Glomerular endothelial cell (primary cell): ENCODE measurements around a stretch of chr2.

GRCh38 chr2:5673471-5674306 is 18.5 kb upstream of the SOX11 start:
- RAMPAGE, long total RNA, result no peak

DNA sequence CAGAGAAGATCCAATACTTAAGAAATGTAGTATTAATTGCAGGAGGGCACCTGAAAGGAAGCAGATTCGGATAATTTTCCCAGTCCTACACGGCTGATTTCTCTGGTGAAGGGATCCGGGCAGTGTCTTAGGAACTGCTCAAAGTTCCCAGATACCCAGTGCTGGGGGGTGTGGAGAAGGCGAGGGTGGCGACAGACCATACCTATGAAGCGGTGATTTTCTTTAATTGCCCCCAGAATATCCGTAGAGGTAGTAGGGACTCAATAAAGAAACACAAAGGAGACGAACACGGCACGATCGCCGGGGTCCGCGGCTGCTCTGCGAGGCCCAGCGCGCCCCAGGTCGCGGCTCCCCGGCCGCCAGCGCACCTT is 1.4 kb upstream of the SOX11 start:
- RAMPAGE, long total RNA, result no peak

GRCh38 chr2:5776973-5777612 is 84.9 kb downstream of the SOX11 start:
- RAMPAGE, long total RNA, result no peak

DNA sequence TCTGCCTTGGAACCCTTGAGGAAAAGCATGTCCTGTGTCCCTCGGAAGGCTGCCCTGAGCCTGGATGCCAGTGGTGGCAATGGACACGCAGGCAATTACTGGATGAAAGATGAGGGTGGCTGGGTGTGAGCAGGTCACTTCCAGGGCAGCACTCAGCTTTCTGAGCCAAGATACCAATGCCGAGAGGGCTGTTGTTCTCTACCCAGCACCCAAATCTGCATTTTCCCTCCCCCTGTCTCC is 234.7 kb downstream of the SOX11 start:
- RAMPAGE, long total RNA, result no peak

DNA sequence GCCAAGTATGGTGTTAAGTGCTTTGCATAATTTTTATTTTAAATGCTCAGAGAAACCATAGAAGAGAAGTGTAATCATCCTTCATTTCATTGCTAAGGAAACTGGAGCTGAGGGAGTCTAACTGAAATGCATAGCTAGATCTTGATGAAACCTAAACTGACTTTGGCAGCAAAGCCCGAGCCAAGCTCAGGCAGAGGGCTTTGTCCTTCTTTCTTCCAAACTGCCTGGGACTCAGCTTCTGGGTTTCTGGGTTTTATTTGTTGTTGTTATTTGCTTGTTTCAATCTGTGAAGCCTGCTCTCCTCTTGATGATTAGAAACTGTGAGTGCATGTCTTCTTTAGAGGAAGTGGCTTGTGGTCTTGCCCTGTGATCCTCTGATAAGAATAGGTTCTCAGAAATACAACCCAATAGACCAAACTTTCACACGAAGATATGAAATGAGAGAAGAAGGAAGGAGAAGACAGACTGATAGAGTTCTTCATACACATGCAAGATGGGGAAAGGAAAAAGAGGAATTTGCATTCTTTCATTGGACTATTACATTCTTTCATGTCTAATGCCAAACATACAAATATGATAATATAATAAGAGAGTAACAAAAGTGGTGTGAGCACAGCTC is 7.5 kb upstream of the RNF144A start:
- RAMPAGE, long total RNA, result no peak

GRCh38 chr2:7031338-7032046 is 114.3 kb downstream of the RNF144A start:
- RAMPAGE, long total RNA, result no peak

DNA sequence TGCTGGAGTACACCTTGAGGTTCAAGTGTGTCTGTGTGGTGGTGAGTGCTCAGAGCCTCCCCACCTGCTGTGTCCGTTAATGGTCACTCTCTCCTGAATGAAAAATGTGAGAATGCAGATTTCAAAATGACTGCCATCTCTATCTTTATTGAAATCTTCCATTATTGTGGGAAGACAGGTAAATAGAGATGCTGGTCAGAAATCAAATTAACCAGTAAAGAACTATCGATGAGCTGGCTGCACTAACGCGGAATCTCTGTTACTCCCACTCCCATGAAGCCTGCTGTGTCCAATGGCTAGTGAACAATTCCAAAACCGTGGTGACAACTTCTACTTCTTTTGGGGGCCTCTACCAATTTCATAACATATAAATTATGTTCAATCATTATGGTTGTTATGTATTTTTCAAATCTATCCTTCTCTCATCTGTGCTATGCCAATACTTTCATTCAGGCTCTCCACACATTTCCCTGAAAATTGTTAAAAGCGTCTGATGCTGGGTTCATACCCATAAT is 646.7 kb downstream of the RNF144A start:
- RAMPAGE, long total RNA, result no peak

GRCh38 chr2:7722247-7722913 is 805.2 kb downstream of the RNF144A start:
- RAMPAGE, long total RNA, result no peak

DNA sequence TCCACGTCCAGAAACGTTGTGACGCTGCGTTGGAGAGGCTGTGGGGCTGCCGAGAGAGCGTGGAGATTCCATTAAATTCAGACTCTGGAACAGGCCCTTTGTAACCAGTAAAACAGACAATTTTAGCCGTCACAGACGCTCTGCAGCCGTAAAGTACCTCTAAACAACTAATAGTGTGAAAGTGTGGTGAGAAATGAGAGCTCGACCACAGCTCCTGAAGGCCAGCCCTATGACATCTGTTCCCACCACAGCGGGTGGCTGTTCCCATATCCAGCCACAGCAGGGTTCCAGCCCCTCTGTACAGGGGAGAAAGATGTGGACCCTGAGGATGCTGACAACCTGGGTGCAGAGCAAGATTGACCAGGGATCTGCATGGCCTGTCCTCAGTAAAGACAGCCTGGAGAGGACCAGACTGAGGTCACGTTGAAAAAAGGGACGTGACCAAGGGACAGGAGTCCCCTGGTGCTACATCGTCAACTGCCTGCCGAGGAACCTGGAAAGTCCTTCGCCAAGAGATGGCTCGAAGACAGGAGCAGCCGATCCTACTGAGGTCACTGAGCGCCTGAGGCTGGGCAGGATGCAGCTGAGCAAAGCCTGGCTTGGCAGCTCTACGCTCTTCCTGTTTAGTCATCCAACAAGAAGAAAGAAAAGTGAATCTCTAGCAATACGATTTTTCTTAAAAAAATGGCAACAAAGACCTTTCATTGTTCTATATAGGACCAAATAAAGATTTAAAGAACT is 831.6 kb downstream of the RNF144A start:
- RAMPAGE, long total RNA, result no peak

DNA sequence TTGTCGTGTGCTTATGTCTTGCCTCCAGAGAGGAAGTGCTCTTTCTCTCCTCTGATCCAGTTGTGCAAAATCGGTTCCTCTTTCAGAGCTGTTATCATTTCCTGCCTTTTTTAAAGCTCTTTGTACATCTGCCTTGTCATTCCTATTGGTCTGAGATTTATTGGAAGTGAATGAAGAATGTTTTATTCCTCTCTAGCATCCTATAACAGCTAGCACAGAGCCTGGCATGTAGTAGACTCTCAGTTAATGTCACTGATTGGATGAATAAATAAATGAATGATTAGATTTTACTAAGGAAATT is 623.1 kb upstream of the ID2 start:
- RAMPAGE, long total RNA, result no peak

GRCh38 chr2:8132205-8132870 is 549.5 kb upstream of the ID2 start:
- RAMPAGE, long total RNA, result no peak

DNA sequence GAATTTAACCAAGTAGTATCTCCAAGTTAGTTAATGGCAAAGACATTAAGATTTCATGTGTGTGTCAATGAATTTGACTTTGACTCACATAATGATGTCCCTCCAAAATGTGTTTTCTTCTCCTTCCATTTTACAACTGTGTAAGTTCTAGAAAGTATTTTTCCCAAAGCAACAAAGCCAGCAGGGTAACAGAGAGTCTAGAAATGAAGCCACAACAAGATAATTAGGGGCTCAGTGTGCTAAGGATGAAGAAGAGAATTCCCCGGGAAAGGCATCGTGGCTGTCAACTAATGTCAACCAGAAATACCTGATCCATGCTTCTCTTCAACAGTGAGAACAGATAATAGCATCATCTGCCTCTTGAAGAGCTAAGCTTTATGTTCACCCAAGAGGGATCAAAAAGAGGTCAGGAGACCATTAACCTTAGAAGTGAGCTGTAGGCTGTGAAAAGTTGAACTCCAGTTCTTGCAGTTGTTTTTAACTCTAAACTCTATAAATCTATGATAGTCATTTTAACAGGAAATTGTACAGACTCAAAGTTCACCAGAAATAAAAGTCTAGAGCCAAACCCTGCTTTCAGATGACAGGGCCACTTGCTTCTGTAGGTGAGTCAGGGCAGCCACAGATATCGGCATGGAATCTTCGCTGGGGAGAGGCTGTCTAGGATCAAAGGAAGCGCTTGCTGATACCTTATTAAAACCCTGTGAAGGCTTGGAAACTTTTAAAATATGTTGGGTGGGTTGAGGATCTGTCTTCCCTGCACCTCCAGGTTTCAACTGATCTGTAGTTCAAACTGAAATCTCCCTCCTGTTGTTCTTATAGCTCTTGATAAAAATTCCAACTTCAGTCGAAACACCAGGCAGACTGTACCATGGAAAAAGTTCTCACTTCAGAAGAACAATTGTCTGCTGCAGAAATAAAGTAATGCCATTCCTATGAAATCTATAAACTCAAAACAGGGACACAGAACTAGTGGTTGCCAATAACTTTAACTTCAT is 540.6 kb upstream of the ID2 start:
- RAMPAGE, long total RNA, result no peak

DNA sequence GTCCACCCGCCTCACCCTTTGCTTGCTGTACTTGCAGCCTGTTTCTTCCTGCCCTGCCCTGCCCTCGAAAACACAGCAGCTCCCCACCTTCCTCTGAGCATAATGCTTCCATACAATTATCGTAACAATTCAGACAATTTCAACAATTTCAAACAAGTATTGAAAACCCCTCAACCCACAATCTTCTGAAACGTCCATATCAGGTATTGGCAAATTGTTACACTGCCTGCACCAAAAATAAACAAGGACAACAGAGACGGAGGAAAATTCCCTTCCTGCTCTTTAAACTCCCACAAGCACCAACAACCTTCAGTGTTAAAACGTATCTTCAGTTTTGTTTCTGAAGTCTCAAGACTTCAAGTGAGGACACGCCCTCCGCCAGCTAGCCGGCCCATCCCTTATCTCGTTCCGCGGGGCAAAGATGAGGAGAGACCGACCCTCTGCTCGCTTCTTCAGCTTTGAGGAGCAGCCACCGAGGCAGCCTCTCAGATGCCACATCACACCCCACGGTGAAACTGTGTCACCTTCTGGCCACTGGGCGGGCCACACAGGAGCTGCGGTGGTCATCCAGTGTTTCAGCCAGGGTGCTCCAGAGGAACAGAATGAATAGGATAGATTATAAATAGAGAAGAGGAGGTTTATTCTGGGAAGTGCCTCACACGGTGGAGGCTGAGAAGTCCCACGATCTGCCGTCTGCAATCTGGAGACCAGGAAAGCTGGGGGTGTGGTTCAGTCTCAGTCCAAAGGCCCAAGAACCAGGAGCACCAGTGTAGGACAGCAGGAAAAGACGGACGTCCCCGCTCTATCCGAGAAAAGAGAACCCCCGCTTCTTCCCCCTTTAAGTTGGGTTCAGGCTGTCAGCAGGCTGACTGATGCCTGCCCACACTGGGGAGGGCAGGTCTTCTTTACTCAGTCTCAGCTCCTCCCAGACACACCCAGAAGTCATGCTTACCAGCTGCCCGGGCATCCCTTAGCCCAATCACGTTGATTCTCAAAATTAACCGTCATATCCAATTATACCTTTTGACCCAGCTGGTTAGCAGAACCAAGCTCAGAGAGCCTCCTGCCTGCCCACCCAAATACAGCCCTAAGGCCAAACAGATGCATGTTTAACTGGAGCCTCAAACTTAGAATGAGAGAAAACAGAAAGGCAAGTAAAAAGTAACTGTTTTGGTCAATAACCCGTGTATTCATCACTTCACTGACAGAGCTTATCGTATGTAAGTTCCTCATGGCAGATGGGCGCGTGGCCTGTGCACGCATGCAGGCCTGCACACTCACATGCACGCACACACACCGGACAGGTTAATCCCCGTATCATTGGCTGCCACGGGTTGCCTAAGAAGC is 399.7 kb upstream of the ID2 start:
- RAMPAGE, long total RNA, result no peak

- RAMPAGE, long total RNA, result no peak
Measured at GRCh38 chr2:8409227-8409575, 272.7 kb upstream of the ID2 start.

DNA sequence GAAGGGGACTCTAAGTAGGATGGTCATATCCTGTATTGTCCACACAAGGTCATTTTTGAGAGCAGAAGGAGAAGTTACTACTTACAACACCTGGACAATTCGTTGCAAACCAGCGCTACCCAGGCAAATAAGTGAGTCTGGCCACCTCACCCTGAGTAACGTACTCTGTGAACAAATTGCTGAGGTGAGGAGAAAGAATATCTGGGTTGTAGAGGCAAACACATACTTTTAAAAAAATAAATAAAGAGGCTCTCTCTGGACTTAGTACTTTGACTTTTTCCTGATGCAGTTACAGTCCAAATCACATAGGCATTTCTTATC is 268.3 kb upstream of the ID2 start:
- RAMPAGE, long total RNA, result no peak

- RAMPAGE, long total RNA, result no peak
Measured at GRCh38 chr2:8457649-8458194, 224.1 kb upstream of the ID2 start.

DNA sequence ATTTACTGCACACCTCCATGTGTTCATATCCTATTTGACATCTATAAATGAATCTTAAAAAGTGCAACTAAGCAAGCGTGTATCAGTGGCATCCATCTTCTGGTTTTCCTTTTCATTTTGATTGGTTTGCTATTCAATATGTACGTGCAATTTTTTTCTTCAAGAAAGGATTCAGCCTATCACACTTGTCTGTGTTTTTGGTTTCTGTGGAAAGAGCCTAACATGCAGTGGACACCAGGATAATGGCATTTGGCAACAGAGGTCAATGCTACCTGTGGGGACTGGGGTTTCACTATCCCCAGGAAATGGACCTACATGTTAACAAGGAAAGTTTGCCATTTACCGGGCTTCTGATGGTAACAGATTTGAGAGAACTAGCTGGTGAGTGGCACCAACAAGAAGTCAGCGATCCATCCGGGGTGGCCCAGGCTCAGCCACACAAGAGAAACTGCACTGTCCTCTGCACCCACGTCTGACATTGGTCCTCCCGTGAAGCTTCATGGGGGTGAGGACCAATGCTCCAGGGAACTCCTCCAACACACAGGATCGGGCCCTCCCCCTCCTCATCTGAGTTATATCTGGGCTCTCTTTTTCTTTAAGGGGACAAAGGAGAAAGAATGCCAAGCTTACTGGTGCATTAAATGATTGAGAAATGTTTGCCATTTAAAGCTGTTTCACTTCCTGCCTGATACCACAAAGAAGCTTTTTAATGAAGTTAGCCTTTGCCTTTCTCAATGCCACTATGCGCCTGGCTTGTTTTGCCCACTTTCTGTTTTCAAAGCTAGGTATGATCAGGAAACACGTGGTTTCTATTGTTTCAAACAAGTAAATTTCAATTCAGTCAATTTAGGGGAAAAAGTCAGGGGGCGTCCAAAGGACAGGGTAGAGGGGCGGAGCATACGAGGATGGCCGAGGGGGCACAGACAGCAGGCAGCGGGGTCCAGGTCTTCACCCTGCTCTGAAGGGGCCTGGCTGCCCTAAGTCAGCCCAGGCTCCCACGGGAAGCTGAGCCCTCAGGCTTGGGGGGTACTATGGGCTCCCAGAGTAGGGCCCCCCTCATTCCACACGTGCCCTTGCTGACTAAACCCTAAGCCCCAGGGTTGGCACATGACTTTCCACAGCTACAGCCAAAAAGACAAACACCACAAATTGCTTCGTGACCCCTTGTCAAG is 204.2 kb upstream of the ID2 start:
- RAMPAGE, long total RNA, result no peak

DNA sequence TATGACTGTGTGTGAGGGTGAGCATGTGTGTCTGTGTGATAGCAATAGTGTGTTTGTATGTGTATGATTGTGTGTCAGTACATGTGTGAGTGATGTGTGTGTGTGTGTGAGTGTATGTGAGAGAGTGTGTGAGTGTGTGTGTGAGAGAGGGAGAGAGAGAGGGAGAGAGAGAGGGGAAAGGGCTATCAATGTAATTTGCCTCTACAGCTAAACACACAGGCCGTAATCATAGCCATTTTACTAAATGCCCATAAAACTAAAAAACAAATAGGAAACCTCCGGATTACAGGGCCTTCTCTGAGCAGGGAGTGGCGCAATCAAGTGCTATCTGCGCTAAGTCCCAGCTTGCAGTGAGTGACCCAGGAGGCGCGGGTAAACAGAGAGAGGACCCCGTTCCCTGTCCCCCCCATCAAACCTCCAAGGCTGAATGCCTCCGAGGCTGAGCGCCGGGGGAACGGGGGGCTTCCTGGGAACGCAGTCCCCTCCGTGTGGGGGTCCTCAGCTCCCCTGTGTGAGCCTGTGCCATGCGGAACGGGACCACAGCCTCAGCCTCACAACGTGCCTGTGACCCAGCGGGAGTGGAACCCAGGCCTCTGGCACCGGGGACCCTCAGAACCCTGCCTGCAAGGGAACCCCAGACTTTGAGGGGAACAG is 54.8 kb upstream of the ID2 start:
- RAMPAGE, long total RNA, result no peak

GRCh38 chr2:8628099-8628789 is 53.6 kb upstream of the ID2 start:
- RAMPAGE, long total RNA, result no peak

- RAMPAGE, long total RNA, result no peak
Measured at GRCh38 chr2:8636725-8637183, 45.1 kb upstream of the ID2 start.